ENCODE results near the genes KLRF2, CLEC12A and TAS2R13.

GRCh38 chr12:9759426-9760531 lies 922 bp downstream of the CD69 start:
- PRO-cap, 7 experiments, result peak in 7 of 7 experiments; most common plus-strand start chr12:9760234 (in 4); most common minus-strand start chr12:9760275 (in 7)

DNA sequence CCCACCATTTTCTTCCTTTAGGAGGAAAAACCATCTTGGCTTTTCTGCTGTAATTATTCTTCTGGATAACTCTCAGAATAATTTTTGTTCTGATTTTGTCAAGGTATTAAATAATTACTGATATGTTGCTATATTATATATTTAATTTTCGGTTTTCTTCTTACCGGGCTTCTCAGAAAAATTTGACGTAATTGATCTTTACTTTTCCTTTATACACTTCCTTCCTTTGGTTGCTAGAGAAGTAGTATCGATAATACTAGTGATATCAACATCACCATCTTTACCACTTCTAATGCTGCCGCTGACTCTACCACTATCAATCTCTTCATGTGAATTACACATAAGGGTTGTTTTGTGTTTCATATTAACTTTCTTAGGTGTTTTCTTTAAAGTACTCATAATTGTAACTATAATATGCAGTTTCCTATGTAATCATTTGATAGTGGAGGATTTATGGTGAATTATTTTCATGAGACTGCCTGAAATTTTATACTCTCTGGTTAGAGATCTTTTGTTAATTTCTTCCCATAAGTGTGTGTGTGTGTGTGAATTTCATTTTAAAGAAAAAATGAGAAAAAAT lies 30.9 kb upstream of the KLRF1 start:
- PRO-cap, 7 experiments, result peak in 7 of 7 experiments; most common plus-strand start position 286 of the sequence (in 7)

DNA sequence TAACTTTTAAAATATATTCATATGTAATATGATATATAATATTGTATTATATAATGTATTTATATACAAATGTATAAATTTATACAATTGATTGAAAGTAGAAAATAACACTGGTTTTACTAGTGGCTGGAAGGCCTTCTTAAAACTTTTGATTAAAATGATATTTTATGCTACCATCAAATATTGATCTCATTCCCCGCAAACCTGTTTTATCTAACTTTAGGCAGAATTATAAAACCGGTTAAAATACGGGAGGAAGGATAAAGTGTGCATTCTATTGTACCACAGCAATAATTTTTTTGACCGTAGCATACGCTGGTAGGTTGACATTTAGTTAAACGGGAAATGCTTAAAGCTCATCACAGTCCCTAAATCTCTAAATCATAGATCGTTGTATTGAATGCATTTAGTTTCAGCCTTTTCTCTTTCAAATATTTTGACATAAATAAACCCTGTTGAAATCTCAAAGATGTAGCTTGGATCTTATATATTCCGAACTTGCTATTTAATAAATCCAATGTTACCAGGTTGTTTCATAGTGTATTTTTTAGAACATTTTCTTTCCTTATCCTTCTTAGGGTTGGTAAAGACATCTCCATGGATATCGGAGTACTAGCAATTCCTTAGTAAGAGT lies 913 bp downstream of the CLEC2B start:
- PRO-cap, 7 experiments, result peak in 2 of 7 experiments; most common plus-strand start position 333 of the sequence (in 1); most common minus-strand start position 206 of the sequence (in 2)

GRCh38 chr12:9872166-9872573 lies 3.0 kb upstream of the CLEC2B start:
- PRO-cap, 7 experiments, result no peak in any of the 7 experiments

GRCh38 chr12:9881212-9881768 lies at the start of gene KLRF2:
Gene KLRF2, plus strand, starts transcription at chr12:9881489.
- PRO-cap, 7 experiments, result no peak in any of the 7 experiments

- PRO-cap, 7 experiments, result no peak in any of the 7 experiments
Measured at GRCh38 chr12:9971290-9971611, at the start of gene CLEC12A. Gene CLEC12A, plus strand, starts transcription at chr12:9971409.

GRCh38 chr12:10027491-10028068 lies 2.9 kb upstream of the CLEC9A start:
- PRO-cap, 7 experiments, result no peak in any of the 7 experiments

GRCh38 chr12:10212143-10212650 lies 480 bp upstream of the GABARAPL1 start:
- PRO-cap, 7 experiments, result peak in 7 of 7 experiments; most common plus-strand start chr12:10212457 (in 7); most common minus-strand start chr12:10212358 (in 7)

DNA sequence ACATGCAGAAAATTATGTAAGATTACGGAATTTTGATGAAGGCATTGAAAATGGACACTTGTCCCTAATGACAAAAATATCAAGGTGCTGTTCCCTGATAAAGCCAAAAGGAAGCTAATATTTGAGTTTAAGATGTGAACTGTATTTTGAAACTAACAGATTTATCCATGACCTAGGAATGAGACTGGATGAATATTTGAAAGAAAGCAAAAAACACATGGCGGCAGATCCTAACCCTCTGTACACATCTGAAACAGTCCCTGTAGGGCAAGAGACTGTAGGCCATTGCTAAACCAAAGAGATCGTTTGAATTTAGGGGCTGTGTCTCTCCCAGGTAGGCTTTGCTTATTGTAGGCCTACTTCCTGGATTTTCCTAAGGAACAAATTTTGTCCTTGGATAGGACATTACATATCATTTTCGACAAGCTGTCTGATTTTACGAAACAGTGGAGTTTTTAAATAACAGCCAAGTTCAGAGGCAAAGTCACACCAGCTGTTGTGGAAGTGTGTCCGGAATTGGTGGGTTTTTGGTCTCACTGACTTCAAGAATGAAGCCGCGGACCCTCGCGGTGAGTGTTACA lies 11.4 kb downstream of the GABARAPL1 start:
- PRO-cap, 7 experiments, result no peak in any of the 7 experiments

DNA sequence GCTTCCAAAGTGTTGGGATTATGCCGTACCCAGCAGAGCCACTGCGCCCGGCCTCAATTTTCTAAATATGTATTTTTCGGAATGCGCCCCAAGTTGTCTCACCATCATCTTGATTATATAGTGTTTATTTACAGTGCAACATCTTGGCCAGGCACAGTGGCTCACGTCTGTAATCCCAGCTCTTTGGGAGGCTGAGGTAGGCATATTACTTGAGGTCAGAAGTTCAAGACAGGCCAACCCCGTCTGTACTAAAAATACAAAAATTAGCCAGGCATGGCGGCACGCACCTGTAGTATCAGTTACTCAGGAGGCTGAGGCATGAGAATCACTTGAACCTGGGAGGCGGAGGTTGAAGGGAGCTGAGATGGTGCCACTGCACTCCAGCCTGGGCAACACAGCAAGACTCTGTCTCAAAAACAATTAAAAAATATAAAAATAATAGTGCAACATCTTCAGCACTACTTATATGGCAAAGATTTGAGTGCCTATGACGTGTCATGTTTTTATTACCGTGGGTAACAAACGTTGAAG lies 2.8 kb downstream of the KLRD1 start:
- PRO-cap, 7 experiments, result peak in 1 of 7 experiments; most common plus-strand start position 336 of the sequence (in 1)

DNA sequence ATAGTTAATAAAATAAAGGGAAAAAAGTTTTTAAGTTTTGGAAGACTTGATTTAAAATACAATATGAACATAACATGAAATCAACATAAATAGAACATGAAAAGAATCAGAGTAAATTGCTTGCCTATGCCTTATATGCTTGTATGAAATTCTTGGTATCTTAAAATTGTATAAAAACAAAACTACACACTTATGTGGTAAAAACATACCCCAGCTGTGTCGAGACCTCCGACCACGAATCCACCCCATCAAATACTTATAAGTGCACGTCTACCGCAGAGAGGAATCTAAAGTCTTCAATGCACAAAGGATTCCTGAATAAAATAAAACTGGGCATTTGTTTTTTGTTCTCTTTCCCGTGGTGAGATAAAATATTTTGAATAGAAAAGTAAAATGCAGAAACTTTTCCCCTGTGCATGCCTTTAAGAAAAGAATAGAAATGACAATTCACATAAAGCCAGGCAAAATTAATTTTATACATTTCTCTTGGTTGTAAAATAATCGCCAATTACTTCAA lies 1.2 kb downstream of the KLRK1 start:
- PRO-cap, 7 experiments, result no peak in any of the 7 experiments

DNA sequence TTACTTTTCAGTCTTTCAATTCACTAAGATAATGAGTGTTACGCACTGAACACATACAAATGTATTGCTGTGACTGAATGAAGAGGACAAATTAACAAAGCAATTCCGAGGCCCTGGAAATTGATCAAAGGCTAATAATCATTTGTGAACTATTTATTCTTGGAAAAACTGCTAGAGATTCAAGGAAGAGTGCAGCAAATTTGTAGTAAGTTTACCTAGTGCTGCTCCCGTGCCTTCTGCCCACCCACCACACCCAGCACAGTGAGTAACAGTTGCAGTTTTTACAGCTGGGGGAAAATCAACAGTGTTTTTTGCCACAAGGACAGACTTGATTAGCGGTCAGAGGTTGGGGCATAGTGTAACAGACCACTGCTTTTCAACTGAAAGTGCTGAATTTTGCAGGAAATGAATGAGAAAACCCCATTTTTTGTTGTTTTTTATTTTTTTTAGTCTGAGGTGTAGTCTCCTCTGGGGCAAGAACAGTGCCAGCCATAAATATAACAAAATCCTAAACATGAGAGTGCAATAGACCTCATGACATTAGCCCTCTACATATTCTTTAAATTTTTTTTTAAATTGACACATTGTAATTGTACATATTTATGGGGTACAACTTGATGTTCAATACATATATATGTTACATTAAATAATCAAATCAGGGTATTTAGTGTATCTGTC lies 7.5 kb upstream of the KLRK1 start:
- PRO-cap, 7 experiments, result peak in 6 of 7 experiments; most common plus-strand start position 449 of the sequence (in 1); most common minus-strand start position 238 of the sequence (in 6)

DNA sequence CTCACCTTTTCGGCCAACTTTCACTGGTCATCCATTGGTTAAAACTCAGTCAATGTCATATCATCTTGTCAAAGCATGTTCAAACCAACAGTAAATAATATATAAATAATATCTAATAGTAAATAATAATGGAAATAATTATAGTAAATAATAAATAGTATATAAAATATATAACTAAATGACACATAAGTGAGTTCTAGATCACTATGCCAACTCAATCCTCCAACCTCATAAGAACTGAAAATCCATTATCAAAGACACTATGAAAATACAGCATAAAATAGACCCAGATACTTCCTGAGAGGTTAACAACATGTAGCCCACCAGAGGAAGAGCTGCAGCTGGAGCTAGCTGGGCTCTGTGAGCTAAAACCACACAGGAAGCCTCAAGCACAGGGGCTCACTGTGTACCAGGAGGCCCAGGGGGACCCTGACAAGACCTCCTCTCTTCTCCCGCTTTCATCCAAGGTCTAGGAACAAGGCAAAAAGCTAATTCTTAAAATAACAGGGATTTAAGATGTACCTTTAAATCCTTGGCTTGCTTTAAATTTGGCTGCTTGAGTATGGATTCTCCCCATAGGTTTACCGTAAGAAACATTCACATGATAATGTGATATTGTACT lies 53.5 kb downstream of the EIF2S3B start:
- PRO-cap, 7 experiments, result peak in 7 of 7 experiments; most common plus-strand start position 305 of the sequence (in 6); most common minus-strand start position 239 of the sequence (in 7)

DNA sequence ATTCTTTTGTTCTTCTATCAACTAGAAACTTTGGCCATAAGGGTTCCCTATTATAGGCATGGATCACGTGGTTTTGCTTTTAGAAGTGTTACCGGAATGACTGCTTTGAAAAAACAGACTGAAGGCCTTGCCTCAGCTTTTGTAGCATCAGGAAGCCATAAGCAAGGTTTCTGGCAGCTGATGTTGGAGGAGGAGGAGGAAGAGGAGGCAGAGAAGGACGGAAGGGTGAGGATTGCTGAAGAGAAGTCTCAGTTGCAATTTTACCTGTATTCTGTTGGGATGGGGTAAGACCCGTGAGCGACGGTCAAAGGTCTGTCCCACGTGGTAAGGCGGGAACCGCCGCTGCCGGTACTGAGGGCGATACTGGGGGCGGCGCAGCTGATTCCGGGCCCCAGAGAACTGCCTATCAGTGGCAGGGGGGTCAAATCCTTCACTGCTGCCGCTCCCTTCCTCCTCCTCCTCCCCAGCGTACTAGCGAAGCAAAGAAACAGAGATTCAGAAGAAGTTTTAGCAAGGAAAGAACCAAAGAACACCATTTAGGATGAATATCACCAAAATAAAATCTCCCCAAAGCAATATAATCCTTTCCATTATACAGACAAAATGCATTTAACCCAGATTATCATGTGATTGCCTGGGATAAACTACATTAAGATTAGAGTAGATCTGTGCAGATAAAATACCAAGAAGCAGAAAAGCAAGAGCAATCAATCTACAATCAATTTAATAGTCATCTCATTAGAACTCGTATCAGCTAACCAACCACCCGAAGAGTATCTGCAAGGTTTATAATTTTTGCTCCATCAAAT lies 13.3 kb downstream of the YBX3 start:
- PRO-cap, 7 experiments, result no peak in any of the 7 experiments

DNA sequence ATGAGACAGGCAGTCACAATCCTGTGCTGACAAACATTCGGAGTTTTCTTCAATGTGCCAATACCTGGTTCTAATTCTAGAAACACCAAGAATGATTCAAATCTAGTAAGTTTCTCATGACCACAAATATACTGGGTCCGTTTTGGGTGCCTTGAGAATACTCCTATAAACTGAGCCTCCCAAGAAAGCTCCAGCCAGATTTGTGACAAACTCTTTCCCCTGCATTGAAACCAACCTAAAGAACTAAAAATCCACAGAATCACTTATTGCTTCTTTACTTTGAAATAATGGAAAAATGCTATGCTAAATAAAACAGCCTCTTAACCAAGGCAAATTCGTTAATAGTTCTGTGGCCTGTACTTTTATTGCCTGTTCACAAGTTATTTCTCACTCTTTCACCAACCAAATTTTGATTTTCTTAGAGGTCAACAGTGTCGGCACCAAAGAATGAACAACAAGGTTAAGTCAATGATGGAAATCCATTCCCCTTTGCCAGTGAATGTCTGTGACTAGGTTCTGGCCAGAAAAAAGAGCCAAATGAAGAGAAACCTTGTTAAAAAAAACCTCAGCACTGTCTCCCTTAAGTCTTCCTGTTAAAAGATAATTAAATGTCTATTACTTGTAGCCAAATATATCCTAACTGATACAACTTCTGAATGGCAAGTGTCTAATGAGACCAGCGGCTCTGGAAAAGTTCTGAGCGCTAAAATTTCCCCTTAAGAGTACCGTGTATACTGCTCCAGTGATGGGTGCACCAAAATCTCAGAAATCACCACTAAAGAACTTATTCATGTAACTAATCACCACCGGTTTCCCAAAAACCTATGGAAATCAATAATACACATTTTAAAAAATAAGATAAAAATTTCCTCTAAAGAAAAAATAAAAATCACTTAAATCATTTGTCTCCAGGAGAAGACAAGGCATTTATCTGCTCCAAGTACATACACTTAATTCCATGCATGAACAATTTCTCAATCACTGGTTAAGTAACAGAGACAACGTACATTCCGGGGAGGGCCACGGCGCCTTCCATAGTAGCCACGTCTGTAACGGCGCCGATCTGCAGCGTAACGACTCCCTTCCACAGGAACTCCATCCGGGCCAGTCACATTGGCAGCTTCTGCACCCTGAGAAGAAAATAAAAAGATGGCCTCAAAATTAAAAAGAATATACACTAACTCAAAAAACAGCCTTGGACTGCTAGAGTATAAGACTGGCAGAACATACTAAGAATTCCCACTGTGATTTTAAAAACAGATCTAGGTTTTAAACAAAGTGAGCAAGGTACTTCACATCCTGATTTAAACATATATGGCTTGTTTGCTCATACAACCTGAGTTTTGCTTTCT lies 10.4 kb downstream of the YBX3 start:
- PRO-cap, 7 experiments, result no peak in any of the 7 experiments

- PRO-cap, 7 experiments, result no peak in any of the 7 experiments
Measured at GRCh38 chr12:10909287-10909729, at the start of gene TAS2R13. Gene TAS2R13, minus strand, starts transcription at chr12:10909562.

- PRO-cap, 7 experiments, result no peak in any of the 7 experiments
Measured at GRCh38 chr12:10928803-10929115, 277 bp upstream of the PRH2 start.

- PRO-cap, 7 experiments, result no peak in any of the 7 experiments
Measured at GRCh38 chr12:10952869-10953433, 13.9 kb upstream of the TAS2R14 start.

- PRO-cap, 7 experiments, result no peak in any of the 7 experiments
Measured at GRCh38 chr12:11144948-11145590, 10.6 kb upstream of the TAS2R30 start.

- PRO-cap, 7 experiments, result no peak in any of the 7 experiments
Measured at GRCh38 chr12:11378267-11378698, 17.1 kb downstream of the PRB2 start.

Data from T-cell (primary cell).